ENCODE data around the genes KMT2C and XRCC2.

DNA sequence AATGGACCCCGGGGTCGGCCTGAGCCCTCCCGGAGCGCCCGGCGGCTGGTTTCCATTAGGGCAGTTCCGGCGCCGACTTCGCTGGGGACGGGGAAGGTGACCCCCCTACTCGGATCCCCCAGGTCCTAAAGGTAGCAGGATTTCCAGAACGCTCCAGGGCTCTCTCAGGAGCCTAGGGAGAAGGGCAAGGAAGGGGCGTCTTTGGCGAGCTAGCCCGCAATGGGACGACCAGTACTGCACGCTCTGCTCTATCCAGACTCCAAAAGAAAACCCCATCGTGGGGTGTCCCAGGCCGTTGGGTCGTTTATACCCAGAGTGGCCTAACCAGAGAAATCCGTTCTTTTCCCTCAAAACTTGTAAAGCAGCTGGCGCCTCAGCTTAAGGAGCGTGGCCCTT, 793 bp upstream of the WDR86 start:
- PRO-cap, result no peak
- RAMPAGE, long total RNA, 4 experiments, result no peak in any of the 4 experiments

DNA sequence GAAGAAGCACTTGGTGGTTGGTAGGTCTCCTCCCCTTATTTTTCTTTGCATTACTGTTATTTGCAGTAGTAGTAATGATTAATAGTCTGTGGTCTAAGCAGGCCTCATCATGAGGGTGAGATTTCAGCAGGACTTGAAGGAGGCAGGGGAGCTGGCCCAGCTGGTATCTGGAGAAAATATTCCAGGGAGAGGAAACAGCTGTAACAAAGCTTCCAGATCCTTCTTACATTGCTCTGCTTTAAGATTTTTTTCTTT, 31.0 kb upstream of the RHEB start:
- PRO-cap, result no peak
- RAMPAGE, long total RNA, 4 experiments, result no peak in any of the 4 experiments

GRCh38 chr7:151586504-151586813, 66.8 kb upstream of the RHEB start:
- PRO-cap, result no peak
- RAMPAGE, long total RNA, 4 experiments, result no peak in any of the 4 experiments

- PRO-cap, result no peak
- RAMPAGE, long total RNA, 4 experiments, result no peak in any of the 4 experiments
These were observed 112.8 kb upstream of the RHEB start for GRCh38 chr7:151632690-151632800.

- PRO-cap, result no peak
- RAMPAGE, long total RNA, 4 experiments, result no peak in any of the 4 experiments
These were observed 169.9 kb upstream of the RHEB start for GRCh38 chr7:151689397-151690104.

GRCh38 chr7:151757040-151757557, 119.8 kb downstream of the PRKAG2 start:
- PRO-cap, result no peak
- RAMPAGE, long total RNA, 4 experiments, result no peak in any of the 4 experiments

- PRO-cap, result no peak
- RAMPAGE, long total RNA, 4 experiments, result no peak in any of the 4 experiments
These were observed 80.6 kb downstream of the PRKAG2 start for GRCh38 chr7:151796198-151796917.

DNA sequence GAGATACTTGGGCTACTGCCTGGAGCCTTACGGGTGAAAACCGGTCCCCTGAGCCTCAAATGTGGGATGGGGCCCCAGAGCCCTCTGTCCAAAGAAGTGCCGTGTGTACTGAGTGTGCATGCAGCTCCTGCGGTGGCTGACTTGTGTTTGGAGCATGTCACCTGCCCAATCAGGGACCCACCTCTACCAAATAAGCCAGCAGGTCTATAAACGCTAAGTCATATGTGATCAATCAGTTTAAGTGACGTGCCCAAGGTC, 57.3 kb downstream of the PRKAG2 start:
- PRO-cap, result no peak
- RAMPAGE, long total RNA, 4 experiments, result no peak in any of the 4 experiments

DNA sequence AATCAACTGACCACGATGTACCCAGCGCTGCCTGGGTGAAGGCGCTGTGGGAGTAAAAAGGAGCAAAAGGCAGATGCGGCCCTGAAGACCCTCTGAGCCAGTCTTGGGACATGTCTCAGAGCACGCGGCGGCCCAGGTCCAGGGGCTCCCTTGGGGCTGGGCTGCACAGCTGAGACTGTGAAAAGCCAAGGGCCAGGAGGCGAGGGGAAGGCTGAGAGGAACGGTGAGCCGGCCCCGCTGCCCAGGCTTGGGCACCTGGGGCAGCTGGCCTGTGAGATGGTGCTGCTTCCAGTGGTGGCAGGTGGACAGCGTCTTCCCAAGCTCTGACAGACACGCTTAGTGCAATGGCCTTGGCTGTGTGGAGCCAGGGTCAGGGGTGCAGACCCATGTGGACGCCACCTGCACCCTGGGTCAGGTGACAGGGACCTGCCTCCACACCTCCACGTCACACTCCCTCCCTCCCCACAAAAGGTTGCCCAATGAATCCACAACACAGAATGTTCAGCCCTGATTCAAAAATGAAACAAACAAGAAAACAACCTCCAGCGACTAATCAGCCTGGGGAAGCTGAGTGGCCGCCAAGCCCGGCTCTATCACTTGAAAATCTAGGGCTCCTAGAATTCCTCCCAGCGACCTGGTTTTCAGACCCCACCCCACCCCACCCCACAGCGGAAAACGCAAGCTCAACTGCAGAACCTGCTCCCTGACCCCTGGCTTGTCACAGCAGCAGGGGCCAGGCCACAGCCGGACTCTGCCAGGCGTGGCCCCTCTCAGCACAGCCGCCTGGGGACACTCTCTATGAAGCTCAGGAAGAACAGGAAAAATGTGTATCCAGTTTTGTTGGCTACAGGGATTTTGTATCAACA, 54.3 kb downstream of the PRKAG2 start:
- PRO-cap, result no peak
- RAMPAGE, long total RNA, 4 experiments, result no peak in any of the 4 experiments

GRCh38 chr7:151825999-151826375, 50.9 kb downstream of the PRKAG2 start:
- PRO-cap, result no peak
- RAMPAGE, long total RNA, 4 experiments, result no peak in any of the 4 experiments

GRCh38 chr7:151866633-151867095, 10.3 kb downstream of the PRKAG2 start:
- PRO-cap, result no peak
- RAMPAGE, long total RNA, 4 experiments, result no peak in any of the 4 experiments

GRCh38 chr7:151867789-151868886, 8.8 kb downstream of the PRKAG2 start:
- PRO-cap, result no peak
- RAMPAGE, long total RNA, 4 experiments, result no peak in any of the 4 experiments

DNA sequence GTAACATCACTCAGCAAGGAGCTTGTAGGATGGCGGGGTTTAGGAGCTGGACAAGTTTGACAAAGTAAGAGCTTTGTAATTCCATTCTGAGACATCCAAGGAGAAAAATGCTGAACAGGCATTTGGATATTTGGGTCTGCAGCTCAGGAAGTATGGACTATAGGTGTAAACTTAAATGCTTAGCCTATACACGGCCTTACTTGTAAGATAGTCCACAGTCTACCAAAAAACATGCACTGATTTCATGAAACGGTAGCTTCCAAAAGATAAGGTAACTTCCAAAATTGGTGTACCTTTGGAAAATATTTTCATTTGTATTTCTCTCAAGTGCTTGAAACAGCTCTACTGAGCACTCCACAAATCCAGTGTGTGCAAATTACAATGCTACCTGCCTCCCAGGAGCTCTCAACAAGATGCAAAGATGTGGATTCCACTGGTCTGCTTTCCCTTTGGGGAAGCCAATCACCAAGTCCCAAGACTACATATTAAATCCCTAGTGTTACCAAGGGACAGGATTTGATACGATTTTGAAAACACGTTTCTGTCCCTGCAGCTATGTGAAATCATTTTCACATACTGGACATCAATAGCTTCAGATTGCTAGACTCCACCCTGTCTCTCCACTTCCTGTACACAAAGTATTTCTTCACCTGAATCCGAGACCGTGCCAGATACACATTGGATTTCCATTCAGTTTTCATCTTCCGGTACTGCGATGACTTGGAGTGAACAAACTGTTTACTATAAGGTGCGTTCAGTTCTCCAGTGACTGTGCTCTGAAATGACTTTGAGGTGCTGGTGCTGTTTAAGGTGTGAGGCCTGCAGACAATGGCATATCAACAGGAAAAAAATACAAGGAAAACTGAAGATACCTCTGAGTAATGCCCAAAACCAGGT, 118.8 kb downstream of the GALNT11 start:
- PRO-cap, result no peak
- RAMPAGE, long total RNA, 4 experiments, result no peak in any of the 4 experiments

DNA sequence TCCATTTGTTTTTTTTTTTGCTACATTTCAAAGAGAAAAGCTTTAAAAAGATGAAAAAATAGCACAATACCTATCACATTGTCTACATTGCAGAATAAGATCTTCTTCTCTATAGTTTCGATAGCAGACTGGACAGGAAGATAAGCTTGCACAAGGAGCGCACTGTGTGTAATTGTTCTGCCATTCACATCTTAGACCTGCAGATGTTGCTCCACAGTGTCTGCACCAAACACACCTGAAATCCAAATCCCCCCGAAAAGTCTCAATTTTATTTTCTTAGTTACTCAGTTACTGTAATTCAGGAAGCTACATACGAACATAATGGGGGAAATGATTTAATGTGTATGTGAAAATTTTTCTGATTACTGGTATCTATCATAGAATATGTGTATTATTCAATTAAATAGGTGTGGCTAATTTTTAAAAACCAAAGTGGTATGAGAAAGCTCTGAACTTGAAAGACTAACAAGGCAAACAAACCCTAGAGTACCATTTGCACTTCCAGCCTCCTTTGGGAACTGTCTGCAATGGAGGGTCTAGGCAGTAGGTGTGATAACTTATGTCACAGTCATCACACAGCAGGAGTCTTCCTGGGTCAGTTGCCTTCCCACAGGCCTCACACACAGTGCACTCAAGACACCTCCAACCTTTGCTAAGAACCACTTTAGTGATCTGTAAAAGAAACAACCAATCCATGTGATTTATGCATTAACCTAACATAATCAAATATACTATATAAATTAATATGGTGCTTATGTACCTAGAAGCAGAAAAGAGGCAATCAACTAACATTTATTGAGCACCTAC, 198.7 kb downstream of the GALNT11 start:
- PRO-cap, result no peak
- RAMPAGE, long total RNA, 4 experiments, result no peak in any of the 4 experiments

DNA sequence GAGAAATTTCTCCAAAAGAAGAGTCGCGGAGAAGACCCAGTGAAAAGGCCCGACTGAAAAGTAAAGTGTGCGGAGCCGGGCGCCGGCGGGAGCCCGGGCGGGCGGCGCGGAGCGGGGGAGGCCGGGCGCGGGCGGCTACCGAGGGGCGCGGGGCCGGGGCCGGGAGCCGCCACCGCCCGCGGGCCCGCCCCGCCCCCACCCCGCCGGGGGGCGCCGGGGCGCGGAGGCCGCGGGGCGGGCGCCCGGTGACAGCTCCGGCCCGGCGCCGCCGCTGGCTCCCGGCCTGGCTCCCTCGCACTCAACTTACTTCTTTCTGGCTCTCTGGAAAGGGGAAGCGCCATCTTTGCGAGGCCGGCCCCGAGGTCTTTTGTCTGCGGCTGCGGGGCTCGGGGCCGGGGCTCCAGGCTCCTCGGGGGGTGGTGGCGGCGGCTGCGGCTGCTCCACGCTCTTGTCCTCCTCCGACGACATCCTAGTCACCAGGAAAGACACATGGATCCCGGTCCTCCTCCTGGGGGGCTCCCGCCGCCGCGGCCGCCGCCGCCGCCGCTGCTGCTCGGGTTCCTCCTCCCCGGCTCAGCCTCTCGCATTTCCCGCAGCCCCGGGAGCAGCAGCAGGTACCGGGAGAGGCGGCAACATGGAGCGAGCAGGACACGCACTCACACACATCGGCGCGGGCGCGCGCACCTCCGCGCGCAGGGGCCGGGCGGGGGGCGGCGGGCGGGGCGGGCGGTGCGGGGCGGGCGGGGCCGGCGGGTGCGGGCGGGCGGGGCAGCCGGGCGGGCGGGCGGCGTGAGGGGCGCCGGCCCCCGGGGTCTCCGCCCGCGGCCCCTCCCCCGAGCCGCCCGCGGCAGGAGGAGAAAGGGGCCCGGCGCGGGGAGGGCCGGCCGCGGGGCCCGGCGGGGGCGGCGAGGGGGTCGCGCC, at the start of gene KMT2C:
Gene KMT2C, minus strand, starts transcription at position 685 of the 921 bp plus-strand sequence.
- PRO-cap, result bidirectional peak, plus-strand start at position 771 of the sequence, minus-strand start at position 670 of the sequence
- RAMPAGE, long total RNA, 4 experiments, result start-site peak on the minus strand in 3 of 4 experiments, centred at position 676 of the sequence, 309 to 414 reads per replicate

- PRO-cap, result bidirectional peak, plus-strand start at chr7:152464583, minus-strand start at chr7:152464434
- RAMPAGE, long total RNA, 4 experiments, result no peak in any of the 4 experiments
These were observed 28.8 kb upstream of the KMT2C start for GRCh38 chr7:152464388-152465128.

- PRO-cap, result no peak
- RAMPAGE, long total RNA, 4 experiments, result no peak in any of the 4 experiments
These were observed 117.9 kb upstream of the KMT2C start for GRCh38 chr7:152553502-152554218.

DNA sequence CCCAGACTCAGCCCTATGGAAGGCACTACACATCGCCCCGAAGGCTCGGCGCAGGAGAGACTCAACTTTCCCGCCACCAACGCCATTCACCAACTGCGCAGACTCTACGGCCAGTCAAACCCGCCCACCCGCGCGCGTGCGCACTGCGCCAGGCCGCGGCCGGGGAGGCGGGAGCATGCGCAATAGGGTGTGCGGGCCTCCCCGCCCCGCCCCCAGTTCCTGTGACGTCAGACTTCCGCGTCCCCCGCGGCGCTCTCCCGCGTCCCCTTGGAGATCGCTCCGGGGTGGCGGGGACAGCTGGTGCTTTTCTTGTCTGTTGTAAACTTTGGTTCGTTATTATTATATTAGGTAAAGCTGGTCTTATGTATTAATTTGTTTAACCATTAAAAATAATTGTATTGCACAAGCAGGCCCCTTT, at the start of gene XRCC2:
Gene XRCC2, minus strand, starts transcription at position 95 of the 418 bp plus-strand sequence.
- PRO-cap, result unidirectional peak, plus-strand start at position 273 of the sequence
- RAMPAGE, long total RNA, 4 experiments, result start-site peak on the minus strand in 1 of 4 experiments, centred at position 105 of the sequence, 8 reads per replicate

- PRO-cap, result no peak
- RAMPAGE, long total RNA, 4 experiments, result no peak in any of the 4 experiments
These were observed 618.9 kb upstream of the DPP6 start for GRCh38 chr7:153433262-153433639.

- PRO-cap, result bidirectional peak, plus-strand start at chr7:154928484, minus-strand start at chr7:154928311
- RAMPAGE, long total RNA, 4 experiments, result start-site peak on the plus strand in 1 of 4 experiments, at chr7:154928466-154928544 at its widest, 19 reads per replicate
These were observed 74.4 kb downstream of the PAXIP1 start for GRCh38 chr7:154928349-154929028.